Psoas muscle (tissue), 2 donors: ENCODE measurements around the genes TBC1D19 and C4orf19.

DNA sequence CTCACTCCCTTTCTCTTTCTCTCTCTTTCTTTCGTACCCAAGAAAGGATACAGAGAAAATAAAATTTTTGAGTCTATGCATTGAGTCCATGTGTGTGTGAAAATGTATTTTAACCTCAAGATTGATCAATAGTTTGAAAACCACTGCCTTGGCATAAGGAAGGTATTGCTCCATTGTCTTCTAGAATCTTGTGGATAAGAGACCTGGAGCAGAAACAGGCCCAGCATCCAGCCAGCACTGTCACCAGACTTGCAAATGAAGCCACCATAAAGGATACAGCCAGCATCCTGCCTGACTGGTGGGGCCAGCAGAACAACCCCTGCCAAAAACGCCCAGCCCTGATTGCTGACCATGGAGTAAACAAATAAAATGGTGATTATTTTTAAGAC is 26.4 kb downstream of the SLC34A2 start:
- PRO-cap, 2 experiments: no peak in any of the 2 experiments

DNA sequence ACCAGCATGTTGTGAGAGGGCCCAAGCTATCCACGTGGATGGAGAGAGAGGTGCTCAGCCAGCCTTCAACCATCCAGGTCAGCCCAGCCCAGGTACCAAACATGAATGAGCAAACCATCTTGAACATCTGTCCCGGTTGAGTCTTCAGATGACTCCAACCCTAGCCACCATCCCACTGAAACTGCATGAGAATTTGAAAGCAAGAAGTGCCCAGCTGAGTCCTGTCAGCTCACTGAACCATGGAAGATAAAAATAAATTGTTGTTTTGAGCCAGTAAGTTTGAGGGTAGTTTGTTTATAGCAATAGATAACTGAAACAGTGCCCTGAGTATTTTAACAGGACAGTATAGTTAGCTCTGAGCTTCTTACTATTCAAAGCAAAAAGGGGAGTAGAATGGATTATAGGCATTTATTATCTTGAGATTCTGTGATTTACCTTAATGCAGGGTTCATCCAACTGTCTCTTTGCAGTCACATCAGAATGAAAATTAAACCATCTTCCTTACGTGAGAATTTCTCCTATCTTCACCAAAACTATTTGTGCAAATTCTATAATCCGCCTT is 7.4 kb upstream of the SEL1L3 start:
- PRO-cap, 2 experiments: no peak in any of the 2 experiments

DNA sequence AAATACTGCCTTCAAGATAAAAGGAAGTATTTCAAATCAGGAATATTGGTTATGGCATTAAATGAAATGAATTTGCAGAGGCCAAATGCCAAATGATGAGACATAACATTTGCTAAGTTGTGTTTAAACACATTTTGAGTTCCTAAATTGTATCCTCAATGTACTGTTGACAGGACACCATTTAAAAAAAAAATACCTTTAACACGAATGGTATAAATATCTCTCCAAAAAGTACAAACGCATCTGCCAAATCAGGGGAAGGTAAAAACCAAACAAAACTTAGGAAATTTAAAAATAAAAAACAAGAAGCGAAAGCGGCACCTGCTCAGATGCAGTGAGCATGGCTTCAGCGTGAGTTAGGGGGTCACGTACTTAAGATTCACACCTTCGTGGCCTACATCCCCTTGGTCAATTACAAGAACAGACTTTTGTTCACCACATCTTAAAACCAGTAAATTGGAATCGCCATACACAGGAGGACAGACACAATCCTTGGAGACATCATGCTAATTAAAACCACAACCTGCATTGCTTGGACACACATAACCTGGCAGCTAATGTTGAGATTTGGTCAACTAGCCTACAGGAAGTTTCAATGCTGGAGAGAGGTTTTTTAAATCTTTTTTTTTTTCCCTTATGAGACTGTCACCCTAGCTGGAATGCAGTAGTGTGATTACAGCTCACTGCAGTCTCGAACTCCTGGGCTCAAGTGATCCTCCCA is 12.4 kb upstream of the SEL1L3 start:
- PRO-cap, 2 experiments: no peak in any of the 2 experiments

DNA sequence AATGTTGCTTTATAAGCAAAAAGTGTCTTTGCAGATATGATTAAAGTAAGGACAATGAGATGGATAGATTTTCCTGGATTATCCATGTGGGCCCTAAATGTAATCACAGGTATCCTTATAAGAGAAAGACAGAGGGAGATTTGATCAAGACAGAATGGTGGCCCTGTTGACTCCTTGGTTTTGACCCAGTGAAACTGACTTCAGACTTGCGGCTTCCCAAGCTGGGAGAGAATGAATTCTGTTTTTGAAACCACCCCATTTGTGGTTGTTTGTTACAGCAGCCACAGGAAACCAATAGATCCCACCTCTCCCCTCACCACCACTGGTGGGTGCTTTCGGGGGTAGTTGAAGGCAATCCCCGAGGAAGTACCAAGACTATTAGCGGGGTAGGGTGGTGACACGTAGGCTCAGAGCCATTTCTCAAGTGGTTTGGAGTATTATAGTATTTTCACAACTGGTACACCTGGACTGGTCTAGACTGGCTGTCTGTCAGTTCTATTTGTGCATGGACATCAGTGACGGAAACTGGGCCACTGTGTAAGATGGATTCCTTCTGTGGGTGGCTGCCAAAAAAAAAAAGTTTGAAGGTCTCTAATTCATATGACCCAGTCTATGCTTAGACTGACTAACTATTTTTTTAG is 189.1 kb upstream of the RBPJ start:
- PRO-cap, 2 experiments: no peak in any of the 2 experiments

- PRO-cap, 2 experiments: no peak in any of the 2 experiments
These were observed 148.8 kb upstream of the RBPJ start for GRCh38 chr4:26172011-26172461.

DNA sequence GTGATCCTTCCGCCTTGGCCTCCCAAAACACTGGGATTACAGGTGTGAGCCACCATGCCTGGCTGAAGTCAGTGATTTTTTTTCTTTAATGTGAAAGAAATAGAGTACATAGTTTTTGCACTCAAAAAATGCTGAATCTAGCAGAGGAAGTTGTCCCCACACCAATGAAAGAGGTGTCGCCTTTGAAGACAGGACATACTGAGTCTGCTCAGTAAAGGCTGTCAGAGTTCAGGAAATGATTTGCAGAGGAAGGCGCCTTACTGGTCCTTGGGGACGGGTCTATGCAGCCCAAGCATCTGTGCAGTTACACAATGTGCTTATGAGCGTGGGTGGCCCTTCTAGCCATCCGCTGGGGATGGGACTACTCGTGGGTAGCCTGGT is 116.6 kb upstream of the RBPJ start:
- PRO-cap, 2 experiments: no peak in any of the 2 experiments

GRCh38 chr4:26319460-26319907 is 1.3 kb upstream of the RBPJ start:
- PRO-cap, 2 experiments: peak in 2 of 2 experiments; most common plus-strand start chr4:26319790 (in 2); most common minus-strand start chr4:26319528 (in 1)

DNA sequence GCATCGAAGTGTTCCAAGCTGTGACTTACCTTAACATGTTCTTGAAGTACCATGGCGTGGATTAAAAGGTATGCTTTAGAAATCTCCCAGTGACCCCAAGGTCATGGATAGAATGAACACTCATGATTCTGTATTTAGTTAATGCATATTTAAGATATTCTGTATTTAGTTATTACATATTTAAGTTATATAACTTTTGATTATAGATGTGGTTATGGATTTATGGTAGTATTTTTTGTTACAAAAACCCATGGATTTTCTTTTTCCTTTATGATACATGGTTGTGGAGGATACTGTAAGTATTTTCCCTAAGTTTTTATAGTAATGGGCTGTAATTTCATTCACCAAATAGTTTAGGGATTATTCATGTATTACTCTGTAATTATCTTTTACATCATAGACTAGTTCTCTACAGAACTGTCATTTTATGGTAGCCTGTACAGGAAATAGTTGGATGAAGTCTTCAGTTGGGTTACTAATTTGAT is 41.8 kb downstream of the RBPJ start:
- PRO-cap, 2 experiments: no peak in any of the 2 experiments

GRCh38 chr4:26583413-26584209 is at the start of gene TBC1D19:
TBC1D19 (plus strand) TSS chr4:26584084.
- PRO-cap, 2 experiments: peak in 2 of 2 experiments; most common plus-strand start chr4:26584111 (in 2); most common minus-strand start chr4:26583978 (in 1)

DNA sequence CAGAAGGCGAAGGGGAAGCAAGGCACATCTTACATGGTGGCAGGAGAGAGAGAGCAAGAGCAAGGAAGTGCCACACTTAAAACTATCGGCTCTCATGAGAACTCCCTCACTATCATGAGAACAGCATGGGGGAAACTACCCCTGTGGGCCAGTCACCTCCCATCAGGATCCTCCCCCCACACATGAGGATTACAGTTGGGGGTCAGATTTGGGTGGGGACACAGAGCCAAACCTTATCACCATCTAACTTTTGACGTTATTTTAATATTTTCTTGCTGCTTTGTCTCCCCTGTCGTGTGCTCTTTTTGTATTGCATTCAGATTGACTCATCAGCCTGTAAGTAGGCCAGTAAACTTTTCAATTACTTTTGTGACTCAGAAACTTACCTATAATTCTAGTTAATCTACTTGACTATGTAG is 18.1 kb downstream of the STIM2 start:
- PRO-cap, 2 experiments: no peak in any of the 2 experiments

GRCh38 chr4:26884370-26885053 is 23.9 kb downstream of the STIM2 start:
- PRO-cap, 2 experiments: no peak in any of the 2 experiments

DNA sequence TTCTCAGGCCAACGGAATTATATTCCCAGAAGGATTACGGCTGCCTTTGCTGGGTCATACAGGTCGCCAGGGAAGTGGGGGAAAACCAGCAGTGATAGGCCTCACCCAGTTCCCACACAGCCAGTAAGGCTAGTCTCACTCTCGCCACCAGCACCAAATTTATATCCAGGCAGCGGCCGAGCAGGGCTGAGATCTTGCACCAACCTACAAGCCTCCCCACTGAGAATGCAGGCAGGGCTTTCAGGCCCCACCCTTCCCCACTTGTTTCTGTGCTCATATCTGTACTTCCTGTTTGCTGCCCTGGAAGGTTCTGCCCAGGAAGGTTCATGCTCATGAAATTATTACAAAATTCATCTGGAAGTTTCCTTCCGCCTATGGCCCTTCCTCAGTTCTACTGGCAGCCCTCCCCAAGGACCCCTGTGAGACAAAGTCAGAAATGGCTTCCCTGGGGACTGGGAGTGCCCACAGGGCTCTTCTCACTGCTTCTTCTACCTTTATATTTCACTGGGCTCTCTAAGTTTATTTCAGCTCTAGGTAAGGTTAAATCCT is 179.8 kb downstream of the STIM2 start:
- PRO-cap, 2 experiments: no peak in any of the 2 experiments

DNA sequence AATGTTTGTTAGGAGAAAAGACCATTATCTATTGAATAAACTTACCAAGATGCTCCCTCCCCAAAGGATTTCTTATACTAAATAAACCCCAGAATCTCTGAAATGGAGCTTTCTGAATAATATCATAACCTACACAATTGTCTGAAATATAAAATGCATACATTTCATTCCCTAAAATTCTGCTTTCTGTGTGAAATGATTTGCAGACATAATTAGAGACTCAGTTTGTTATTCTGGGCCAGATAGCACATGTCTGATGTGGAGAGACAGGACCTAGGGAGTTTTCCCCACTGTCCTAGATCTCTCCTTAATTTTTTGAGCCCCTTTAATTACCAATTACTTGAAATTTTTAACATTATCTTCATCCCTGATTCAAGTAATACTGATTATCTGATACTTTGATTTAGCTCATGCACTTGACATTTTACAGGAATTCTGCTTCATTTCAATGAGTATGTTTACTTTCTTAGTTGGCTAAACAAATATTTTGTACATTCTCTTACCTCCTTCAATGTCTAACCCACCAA is 765.3 kb downstream of the ARAP2 start:
- PRO-cap, 2 experiments: no peak in any of the 2 experiments

DNA sequence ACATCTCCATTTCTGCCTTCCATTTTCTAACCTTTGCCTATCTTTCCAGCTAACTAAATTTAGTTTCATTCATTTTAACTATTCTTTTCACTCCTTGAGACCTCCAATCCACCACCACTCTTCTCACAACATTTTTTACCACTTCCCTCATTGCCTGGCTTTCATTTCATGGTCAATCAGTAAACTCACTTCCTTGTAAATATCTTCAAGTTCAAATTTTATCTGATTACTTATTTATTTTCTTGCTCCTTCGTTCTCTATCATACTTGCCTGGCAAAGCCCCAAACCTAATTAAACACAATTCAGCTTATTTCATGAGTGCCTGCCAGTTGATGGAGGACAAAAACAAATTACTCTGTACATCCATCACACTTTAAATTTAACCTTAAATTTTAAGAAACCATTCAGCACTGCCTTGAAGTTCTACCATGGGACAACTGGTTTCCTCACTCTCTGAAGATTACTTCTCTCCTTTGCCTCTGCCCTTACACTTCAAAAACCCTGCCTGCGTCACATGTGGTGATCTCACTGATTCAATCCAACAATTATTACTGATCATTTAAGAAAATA is 168.8 kb downstream of the ARAP2 start:
- PRO-cap, 2 experiments: no peak in any of the 2 experiments

- PRO-cap, 2 experiments: no peak in any of the 2 experiments
These were observed 835 bp downstream of the ARAP2 start for GRCh38 chr4:36243546-36243812.

GRCh38 chr4:36280464-36280914 is 927 bp upstream of the DTHD1 start:
- PRO-cap, 2 experiments: no peak in any of the 2 experiments

DNA sequence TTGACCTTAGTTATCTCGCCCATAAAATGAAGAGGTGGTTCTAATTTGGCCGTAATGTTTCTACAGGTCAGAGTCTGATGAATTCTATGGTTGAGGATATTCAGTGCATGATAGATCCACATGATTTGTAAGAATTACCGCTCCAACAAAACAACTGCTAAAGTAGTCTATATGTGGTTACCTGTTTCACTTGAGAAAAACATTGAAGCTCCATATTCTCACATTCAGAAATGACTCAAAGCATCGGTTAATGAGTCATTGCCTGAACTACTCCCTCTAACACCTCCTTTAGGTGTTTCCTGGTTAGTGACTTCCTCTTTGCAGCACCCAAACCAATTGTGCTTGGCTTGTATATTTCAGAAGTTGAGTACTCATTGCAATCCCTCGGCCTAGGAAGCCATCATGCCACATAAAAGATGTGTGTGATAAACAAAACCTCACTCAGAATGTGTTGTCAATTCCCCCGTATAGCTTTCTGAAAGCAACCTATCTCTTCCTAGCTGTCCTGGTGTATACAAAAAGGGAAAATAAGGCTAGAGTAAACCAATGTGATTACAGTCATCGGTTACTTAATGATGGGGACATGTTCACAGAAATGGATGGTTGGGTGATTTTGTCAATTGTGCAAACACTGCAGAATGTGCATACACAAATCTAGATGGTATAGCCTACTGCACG is 4.8 kb downstream of the DTHD1 start:
- PRO-cap, 2 experiments: no peak in any of the 2 experiments

GRCh38 chr4:37431449-37431731 is 22.3 kb upstream of the C4orf19 start:
- PRO-cap, 2 experiments: no peak in any of the 2 experiments

GRCh38 chr4:37453725-37454193 is at the start of gene C4orf19:
C4orf19 (plus strand) TSS chr4:37453925.
- PRO-cap, 2 experiments: no peak in any of the 2 experiments

GRCh38 chr4:37662579-37663586 is 23.3 kb downstream of the RELL1 start:
- PRO-cap, 2 experiments: no peak in any of the 2 experiments